ENCODE measurements around a stretch of chr2.

DNA sequence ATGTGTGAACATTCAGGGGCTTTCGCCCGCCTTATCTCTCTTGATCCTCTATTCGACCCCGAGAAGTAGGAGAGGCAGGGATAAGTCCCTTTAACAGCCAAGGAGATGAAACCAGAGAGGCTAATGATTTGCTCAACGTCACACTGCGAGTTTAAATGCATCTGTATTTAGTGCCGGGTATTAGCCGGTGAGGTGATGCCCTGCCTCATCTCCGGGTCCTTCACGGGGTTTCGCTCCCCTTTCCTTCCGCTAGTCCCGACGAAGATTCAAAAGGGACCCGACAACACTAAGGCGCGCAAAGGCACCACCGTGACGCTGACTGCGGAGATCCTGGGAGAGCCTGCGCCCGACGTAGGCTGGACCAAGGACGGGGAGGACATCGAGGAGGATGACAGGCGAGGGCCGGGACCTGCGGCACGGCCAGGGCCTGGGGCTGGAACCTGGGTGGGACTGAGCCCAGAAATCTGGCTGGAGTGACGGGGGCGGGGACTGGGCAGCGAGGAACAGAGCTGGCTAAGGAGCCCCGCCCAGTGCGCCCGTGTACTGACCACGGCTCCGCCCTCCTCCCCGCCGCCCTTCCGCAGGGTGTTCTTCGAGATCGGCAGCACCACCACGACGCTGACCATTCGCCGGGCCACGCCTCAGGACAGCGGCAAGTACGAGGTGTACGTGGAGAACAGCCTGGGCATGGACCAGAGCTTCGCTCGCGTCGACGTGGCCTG lies 1.1 kb upstream of the GMPPA start:
- RRBS, result 9% methylated on average over 8 of the region's 55 CpGs

- RRBS, result no CpG with 5 or more reads among the region's 3 CpGs
These were observed 276 bp downstream of the GMPPA start for GRCh38 chr2:219499065-219499269.

GRCh38 chr2:219502440-219503109 lies 3.9 kb downstream of the GMPPA start:
- RRBS, result no CpG with 5 or more reads among the region's 2 CpGs

GRCh38 chr2:219544239-219544508 lies 346 bp downstream of the TMEM198 start:
- RRBS, result 2% methylated on average over 6 of the region's 12 CpGs

DNA sequence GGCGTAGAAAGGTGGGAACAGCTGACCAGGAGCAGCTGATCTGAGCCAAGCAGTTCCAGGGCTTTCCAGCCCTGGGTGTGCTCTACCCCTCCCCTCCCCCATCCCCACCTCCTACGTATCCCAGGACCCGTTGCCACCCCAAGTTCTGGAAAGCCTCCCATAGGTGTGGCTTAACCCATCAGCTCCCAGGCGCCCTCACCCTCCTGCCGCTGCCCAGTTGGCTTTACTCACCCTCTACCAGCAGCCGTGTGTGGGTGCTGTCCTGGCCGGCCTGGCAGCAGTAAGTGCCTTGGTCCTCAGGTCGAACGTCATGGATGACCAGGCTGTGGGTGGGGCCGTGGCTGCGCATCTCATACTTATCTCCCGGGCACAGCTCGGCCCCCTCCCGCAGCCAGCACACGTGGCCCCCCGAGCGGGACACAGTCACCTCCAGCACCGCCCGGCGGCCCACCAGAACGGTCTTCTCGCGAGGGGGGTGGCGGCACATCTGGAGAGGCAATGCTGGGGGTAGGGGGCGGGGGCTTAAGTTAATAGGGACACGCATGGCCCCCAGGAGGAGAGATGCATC lies 7.6 kb downstream of the TMEM198 start:
- RRBS, result 7% methylated on average over 10 of the region's 26 CpGs

GRCh38 chr2:219552292-219553220 lies 8.7 kb downstream of the TMEM198 start:
- RRBS, result 1% methylated on average over 50 of the region's 109 CpGs

DNA sequence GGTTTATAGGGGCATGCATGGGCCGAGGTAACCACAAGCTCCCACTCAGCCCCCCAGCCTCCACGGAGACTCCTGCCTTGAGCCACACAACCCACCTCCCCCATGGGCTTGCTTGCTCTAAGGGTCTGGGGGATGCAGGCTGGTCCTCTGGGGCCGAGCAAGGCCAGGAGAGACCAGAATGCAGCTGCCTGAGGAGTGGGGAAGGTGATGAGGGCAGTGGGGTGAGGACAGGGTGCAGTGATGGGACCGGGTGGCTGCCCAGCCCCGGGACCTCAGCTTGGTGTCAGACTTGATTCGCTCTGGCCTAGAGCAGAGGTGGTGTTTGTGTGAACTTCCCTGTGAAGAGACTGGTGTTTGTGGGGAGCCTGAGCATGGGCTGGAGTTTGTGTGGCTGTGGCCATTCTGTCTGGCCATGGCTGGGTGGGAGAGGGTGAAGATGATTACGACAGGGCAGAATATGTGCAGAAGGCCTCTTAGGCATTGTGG lies 10.7 kb downstream of the OBSL1 start:
- RRBS, result no CpG with 5 or more reads among the region's 7 CpGs

DNA sequence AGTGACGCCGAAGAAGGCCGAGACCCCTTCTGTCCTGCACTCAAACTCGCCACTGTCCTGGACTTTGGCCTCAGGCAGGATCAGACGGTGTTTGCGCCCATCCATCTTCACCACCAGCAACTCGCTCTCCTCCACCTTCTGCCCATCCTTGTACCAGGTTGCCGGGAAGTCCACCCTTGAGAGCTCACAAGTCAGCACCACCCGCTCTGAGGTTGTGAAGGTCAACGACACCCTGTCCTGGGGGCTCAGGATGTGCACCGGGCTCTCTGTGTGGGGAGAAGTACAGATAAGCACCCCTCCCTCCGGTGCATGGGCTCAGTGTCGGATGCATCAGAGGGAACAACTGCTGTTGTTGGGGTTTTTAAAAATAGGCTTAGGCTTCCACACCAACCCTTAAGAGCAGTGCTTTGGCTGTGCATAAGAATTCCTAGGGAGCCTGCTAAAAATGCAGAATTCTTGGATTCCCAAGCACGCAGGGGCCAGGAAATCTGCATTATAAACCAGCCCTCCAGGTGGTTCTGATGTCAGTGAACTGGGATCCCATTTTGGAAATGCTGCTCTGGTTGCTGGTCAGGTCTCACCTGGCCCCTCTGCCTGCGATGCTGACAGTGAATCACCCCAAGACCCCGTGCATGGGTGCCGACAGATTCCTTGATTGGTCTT lies 6.0 kb downstream of the OBSL1 start:
- RRBS, result 65% methylated on average over 3 of the region's 17 CpGs

GRCh38 chr2:219684641-219685719 lies 57.5 kb downstream of the SLC4A3 start:
- RRBS, result no CpG with 5 or more reads among the region's 18 CpGs

DNA sequence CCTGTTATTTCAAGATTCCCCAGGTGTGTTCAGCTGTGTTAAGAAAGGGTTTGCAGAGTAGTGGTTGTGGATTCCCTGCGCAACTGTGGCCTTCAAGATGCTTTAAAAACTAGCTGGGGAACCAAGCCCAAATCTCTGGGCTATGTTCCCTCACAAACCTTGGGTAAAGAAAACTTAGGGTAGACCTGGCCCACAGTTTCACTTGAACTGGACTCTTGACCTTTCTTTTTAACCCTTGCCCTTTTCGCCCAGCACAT lies 294.9 kb downstream of the SLC4A3 start:
- RRBS, result no CpG with 5 or more reads among the region's 2 CpGs

- RRBS, result no CpG with 5 or more reads among the region's 19 CpGs
These were observed 8.1 kb downstream of the EPHA4 start for GRCh38 chr2:221563690-221564667.

GRCh38 chr2:221570216-221570711 lies 1.8 kb downstream of the EPHA4 start:
- RRBS, result no CpG with 5 or more reads among the region's 19 CpGs

- RRBS, result no CpG with 5 or more reads among the region's 48 CpGs
These were observed 1.2 kb downstream of the EPHA4 start for GRCh38 chr2:221570780-221571482.

- RRBS, result no CpG with 5 or more reads among the region's 10 CpGs
These were observed 38.6 kb upstream of the EPHA4 start for GRCh38 chr2:221610668-221611144.

GRCh38 chr2:222320925-222321272 lies 944 bp upstream of the ENSG00000288658 start:
- RRBS, result no CpG with 5 or more reads among the region's 10 CpGs

DNA sequence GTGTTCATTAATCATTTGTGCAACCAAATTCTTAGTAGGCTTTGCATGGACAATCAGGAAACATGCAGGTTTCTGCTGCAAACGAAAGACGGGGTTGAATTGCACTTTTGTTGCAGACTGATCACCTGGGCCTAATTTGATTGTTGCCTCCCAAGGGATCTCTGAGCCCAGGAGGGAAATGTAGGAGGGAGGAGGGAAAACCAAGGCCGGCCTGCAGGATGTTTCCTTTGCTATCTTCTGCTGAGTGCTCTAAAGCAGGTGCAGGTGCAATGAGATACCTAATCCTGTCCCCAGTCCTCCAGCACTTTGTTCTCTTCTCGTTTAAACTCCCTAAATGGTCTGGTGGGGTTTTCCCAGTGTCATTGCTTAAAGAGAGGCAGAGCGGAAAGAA lies 943 bp upstream of the SGPP2 start:
- RRBS, result no CpG with 5 or more reads among the region's 5 CpGs

GRCh38 chr2:222424766-222425906 lies 793 bp downstream of the SGPP2 start:
- RRBS, result 3% methylated on average over 24 of the region's 75 CpGs

DNA sequence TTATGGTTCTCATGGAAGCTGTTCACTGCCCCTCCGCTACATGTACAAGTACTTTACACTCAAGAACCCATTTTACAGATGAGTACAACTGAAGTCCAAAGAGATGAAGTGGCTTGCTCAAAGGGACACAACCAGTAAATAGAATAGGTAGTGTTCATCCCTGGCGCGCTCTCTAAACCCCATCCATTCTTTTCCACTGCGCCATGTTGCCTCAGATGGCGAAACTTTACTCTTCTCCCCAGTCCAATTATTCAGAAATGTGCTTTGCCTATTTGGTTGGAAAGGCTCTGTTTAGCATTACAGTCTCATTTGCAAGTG lies 60.6 kb downstream of the SGPP2 start:
- RRBS, result no CpG with 5 or more reads among the region's 5 CpGs

- RRBS, result no CpG with 5 or more reads among the region's 10 CpGs
These were observed 69.0 kb upstream of the ACSL3 start for GRCh38 chr2:222791808-222792335.

GRCh38 chr2:222882286-222882705 lies 21.5 kb downstream of the ACSL3 start:
- RRBS, result no CpG with 5 or more reads among the region's 6 CpGs